SUDHL5 (cell line): ENCODE measurements around the genes AAMDC and NDUFC2.

GRCh38 chr11:77107887-77108505 lies 5.4 kb downstream of the OMP start:
- PRO-cap, result no peak

- PRO-cap, result no peak
Measured at GRCh38 chr11:77115178-77115602, 12.6 kb downstream of the OMP start.

DNA sequence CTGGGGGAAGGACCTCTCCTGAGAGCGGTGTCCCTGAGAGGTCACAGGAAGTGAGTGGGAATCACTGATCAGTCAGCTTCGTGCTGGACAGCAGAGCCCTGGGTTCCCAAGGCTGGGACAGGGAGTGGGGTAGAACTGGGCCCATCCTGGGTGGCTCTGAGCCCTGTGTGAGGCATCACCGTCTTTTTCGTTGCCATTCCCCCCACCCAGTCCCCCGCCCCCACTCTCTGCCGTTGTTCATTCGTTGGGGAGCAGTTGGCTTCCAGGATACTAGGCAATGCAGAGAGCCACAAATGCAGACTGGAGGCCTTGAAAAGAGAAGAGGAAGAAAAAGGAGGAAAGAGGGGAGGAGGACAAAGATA lies 9.1 kb downstream of the MYO7A start:
- PRO-cap, result no peak

- PRO-cap, result no peak
Measured at GRCh38 chr11:77178952-77179367, 50.9 kb downstream of the MYO7A start.

DNA sequence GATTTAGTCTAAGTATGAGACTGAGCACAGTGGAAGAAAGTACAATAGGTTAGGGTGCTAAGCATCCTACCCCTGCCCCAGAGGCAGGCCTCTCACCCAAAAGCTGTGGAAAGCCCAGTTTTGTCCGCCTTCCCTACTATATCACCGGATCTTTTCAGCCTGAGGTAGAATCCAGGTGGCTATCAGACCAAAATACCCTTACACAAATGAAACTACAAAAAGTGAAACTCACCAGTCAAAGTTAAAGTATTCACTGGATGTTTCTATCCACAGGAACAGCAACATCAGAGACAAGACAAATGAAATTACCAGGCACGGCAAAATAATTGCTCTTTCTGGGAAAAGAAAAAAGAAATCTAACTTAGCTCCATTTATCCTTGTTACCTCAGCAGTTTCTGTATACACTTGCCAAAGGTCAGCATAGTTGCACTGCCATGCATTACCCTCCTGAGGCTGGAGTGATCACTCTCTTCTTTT lies 16.6 kb downstream of the GDPD4 start:
- PRO-cap, result no peak

DNA sequence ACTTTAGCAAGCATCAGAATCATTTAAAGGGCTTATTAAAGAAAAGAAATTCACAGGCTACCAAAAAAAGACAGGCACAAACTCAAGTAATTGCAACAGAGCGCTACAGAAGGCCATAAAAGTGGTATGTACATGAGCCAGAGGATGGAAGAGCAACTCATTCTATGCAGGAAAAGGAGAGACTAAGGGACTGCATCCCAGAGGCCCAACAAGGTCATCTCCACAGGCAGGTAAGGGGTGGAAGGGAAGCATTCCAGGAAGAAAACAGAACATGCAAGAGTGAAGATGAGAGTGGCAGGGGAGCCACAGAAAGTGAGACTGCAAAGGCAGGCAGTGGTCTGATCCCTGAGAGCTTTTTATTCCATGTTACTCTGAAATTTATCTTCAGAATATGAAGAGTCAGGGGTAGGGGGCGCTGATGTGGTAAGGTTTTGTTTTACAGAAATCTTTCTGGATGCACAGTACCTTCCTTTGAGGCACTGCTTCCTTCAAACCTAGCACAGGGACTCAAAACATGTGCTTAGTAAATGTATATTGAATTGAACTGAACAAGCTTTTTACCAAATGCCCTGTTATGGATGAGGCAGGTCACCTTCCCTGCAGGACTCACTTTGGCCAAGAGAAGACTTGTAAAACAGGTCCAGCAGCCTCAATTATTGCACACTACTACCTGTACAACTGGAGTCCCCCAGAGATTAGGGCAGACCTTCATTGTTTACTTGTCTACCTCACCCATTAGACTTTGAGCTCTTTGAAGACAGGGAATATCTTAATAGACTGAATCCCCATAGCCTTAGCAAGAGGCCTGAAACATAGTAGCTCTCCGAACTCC lies 2.4 kb downstream of the PAK1 start:
- PRO-cap, result no peak

DNA sequence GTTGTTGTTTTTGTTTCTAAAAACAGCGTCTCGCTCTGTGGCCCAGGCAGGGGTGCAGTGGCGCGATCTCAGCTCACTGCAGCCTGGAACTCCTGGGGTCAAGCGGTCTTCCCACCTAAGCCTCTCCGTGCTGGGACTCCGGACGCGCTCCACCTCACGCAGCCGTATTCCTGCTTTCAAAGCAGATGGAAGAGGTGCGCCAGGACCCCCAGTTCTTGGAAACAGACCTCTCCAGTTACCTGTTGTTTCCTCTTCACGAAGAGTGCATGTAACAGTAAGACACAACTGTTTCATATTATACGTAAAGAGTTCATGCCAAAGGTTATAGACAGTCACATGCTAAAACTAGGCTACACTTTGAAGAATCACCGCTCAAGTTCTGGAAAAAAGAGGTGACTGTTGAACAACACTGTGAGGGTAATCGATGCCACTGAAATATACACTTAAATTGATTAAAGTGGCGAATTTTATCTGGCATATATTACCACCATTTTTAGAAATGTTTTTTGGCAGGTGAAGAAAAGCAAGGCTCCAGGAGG lies 912 bp upstream of the AQP11 start:
- PRO-cap, result no peak

DNA sequence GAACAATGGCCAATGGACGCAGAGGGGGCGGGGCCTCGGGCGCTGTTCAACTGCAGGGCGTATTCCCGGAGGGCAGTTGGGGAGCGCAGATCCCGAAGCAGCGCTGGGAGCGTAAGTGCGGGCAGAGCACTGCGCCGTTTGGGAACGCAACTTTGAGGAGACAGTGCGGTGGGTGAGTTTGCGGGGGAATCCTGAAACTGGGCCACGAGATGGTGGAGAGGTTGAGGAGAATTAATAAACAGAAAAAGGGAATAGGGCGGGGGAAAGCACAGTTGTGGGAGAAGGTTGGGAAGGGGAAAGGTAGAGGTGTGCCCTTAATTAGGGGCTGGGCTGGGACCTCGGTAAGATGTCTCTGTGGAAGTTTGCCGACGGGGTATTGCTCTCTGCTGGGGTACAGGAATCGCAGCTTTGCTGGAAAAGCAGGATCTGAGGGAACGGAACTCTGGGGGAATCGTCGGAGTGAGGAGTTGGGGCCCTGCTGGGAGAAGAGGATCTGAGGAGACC lies at the start of gene AAMDC:
Gene AAMDC (plus strand): TSS at position 75 of the 504 bp plus-strand sequence.
- PRO-cap, result bidirectional peak, plus-strand start at position 75 of the sequence, minus-strand start outside the sequence

DNA sequence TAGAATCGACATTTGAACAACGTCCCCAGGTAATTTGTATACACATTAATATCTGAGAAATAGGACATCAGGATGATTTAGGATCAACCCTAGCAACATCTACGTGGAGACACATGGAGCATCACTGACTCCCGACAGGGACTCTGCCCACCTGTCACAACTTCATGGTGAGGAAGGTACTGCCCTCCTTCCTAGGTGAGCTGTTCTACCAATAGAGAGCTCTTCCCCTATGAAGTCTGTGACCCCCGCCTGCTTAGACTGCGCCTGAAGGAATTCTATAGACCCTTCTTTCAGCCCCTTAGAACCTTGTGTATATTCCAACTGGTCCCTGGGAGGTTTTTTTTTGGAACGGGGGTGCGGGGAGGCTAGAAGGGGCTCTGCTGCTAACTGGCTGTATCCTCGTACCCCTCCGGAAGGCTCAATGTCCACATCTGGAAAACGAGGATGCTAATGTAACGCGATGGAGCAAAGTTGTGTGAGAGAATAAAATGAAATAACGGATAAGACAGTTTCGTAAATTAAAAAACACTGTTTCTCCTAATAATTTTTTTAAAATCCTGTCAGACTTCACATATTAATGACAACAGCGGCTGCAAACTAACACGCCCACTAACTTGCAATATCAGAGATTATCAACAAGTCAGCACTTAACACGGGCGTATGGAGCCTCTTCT lies 492 bp downstream of the INTS4 start:
- PRO-cap, result no peak

GRCh38 chr11:78079527-78080182 lies at the start of gene NDUFC2:
Gene NDUFC2 (minus strand): TSS chr11:78079862.
- PRO-cap, result bidirectional peak, plus-strand start at chr11:78079716, minus-strand start at chr11:78079606; bidirectional peak, plus-strand start at chr11:78079979, minus-strand start at chr11:78079862

- PRO-cap, result no peak
Measured at GRCh38 chr11:78219620-78220472, 31.1 kb downstream of the USP35 start.

- PRO-cap, result no peak
Measured at GRCh38 chr11:78290124-78290775, 101.5 kb downstream of the USP35 start.

DNA sequence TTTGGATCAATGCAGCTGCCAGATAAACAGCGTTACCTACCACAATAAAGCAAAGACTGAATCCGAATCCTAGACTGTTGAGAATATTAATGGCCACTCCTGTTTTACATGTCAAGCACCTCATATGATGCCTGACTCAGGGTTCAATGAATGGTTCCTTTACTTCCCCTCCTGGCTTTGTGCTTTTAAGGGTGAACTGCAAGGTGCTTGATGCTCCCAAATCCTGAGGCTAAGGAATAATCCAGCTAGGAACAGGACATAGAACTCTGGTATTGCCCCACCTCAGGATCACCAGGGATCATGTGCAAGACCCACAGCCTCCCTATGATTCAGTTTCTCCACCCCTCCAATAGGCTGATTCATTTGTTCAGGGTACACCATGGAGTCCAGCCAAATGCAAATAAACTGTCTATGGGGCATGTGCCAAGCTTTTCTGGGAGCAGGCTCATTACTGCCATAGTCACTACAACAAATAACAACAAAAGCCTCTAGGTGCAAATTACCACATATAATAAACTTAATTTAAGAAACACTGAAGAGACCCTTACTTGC lies 104.3 kb downstream of the GAB2 start:
- PRO-cap, result no peak

GRCh38 chr11:78363919-78364533 lies 53.6 kb downstream of the GAB2 start:
- PRO-cap, result no peak

GRCh38 chr11:78365007-78366011 lies 52.3 kb downstream of the GAB2 start:
- PRO-cap, result no peak

- PRO-cap, result no peak
Measured at GRCh38 chr11:78371684-78372683, 45.6 kb downstream of the GAB2 start.

GRCh38 chr11:78376799-78377296 lies 40.8 kb downstream of the GAB2 start:
- PRO-cap, result no peak

GRCh38 chr11:78387012-78387733 lies 30.4 kb downstream of the GAB2 start:
- PRO-cap, result no peak

GRCh38 chr11:78392711-78393489 lies 24.7 kb downstream of the GAB2 start:
- PRO-cap, result no peak

DNA sequence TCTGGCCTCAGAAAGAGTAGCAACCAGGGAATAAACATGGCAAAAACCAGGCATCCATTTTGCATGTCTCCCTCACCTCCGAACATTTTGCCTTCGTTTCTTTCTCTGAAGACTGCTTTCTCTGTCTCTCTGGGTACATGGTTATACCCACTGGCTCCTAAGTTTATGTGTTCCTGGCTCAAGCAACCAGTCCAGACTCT lies 8.6 kb upstream of the GAB2 start:
- PRO-cap, result no peak